ENCODE measurements around the genes TBC1D10A, SF3A1, SEC14L6, PES1 and SLC35E4.

DNA sequence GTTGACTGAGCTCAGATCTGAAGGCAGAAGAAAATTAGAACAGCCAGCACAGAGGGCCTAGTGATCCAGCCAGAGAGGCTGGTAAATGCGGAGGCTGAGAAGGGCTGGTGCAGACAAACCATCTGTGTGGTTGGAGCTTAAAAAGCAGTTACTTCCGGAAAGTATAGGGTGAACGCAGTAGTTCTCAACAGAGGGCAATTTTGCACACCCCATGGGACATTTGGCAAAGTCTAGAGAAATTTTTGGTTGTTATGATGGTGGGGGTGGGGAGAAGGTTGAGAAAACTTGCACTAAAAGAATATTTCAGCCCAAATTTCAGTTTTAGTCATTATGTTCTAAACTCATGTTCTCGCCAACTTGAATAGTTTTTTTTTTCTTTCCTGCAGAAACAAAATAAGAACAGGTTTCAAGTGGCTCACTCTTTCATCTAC is 1.5 kb upstream of the HORMAD2 start:
- RRBS = no CpG with 5 or more reads among the region's 4 CpGs

DNA sequence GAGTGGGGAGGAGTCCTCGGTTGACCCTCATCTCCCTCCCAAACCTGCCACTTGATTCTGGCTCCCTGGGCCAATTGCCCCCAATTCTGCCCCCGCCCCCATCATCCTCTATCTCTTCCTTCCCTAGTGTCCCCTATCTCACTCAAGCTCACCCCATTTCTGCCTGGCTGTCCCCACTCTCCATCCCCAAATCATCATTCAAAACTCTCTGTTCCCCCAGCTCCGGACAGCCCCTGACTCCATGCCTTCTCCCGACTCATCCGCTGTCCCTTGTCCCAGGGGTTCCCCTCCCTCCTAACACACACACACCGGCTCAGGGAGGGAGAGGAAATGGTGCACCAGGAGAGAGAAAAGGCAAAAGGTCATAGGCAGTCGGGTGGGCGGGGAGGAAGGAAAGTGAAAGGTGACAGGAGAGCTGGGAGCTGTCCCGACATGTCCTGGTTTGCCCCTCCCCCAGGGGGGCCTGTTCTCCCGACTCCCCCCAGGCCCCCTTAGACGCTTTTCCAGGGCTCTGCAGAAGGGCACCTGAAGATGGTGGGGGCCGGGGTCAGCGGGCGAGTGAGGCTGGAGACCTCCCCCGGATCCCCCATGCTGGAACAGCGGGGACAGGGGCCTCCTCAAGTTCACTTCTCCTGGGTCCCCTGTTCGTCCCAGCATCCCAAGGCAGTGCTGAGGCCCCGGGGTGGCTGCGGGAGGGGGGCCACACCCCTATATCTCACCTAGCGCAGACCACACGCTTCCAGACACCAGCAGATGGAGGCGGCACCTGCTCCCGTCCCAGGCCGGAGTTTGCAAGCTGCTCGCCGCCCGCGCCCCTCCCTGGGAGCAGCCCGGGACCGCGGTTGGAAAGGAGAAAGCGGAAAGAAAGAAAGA is 874 bp downstream of the LIF start:
- RRBS = 30% methylated on average over 12 of the region's 32 CpGs

GRCh38 chr22:30248411-30249720 is 2.3 kb upstream of the LIF start:
- RRBS = 33% methylated on average over 4 of the region's 29 CpGs

DNA sequence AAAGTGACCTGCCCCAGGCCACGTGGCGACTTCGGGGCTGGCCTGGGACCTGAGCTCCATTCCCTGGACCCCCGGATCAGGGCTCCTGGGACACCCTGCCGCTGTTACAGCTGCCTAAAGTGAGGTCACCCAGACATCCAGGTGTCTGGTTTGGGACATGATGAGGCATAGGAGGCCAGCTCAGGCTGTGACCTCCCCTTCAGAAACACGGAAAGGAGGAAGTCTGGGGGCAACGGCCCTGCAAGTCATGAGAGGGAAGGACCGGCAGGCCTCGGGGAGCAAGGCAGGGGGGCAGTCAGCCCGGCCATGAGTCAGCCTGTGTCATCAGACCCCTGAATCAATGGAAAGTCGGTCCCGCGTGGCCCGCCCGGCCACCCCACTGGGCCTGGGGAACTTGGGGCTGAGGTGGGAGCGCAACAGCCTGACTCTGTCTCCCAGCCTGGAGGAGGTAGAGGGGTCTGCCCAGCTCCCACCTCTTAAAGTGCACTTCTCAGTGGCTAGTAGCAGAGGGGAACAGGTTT is 3.3 kb downstream of the OSM start:
- RRBS = 87% methylated on average over 6 of the region's 16 CpGs

GRCh38 chr22:30279372-30280040 is 9.8 kb downstream of the CASTOR1 start:
- RRBS = 49% methylated on average over 2 of the region's 17 CpGs

GRCh38 chr22:30326288-30327376 is at the start of gene TBC1D10A:
Gene TBC1D10A, minus strand, starts transcription at chr22:30326941.
- RRBS = 2% methylated on average over 21 of the region's 104 CpGs

DNA sequence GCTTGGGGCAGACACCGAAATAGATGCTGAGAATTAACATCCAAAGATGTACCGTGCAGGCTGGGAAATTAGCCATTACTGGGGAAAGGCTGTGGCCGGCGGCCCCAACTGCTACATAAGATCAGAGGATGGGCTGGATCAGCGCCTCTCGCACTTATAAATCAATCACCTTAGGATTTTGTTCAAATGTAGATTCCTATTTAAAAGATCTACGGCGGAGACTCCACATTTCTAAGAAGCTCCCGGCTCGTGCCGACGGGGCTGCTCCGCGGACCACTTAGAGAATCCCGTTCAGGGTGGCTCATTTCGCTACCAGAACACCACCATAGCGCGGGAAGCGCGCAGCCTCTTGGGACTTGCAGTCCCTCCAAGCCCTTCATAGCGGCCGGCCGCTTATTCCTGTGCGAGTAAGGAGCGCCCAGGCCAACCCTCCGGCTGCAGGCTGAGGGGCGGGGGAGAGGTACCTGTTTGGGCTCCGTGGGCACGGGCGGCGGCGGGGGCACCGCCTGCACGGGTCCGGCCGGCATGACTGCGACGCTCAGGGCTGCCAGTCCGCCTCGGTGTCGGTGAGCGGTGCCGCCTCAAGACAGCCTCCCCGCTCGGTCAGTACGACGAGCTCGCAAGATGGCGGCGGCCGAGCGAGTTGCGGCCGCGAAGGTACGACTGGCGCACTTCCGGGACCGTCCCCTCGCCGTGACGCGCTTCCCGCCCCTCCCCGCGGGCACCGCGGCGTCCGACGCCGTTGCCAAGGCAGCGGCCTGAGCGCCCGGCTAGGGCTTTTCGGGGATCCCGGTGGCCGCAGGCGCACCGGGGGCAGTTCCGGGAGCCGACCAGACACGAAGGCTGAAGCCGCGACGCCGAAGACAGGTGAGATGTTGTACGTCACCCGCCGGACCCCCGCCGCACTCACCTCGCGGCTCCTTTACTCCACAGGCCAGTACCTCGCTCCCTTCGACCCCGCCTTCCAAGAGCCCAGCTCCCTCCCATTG is at the start of gene SF3A1:
SF3A1 (minus strand) TSS at position 629 of the 989 bp plus-strand sequence.
- RRBS = 2% methylated on average over 12 of the region's 97 CpGs

DNA sequence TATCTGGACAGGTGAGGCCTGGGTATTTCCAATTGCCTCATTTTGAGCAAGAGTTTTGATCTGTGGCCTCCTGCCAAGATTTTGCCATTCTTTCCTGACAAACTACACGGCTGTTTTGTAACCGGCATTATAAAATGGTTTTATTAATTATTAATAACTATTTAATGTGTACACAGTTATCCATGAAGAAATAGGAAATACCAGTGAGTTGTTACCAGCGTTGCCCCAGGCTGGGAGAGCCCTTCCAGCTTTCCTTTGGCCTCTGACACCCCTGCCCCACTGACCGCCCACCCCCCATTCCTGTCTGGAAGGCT is 14.9 kb upstream of the SEC14L3 start:
- RRBS = no CpG with 5 or more reads among the region's 4 CpGs

- RRBS = no CpG with 5 or more reads among the region's 2 CpGs
Measured at GRCh38 chr22:30546593-30546846, at the start of gene SEC14L6. Gene SEC14L6, minus strand, starts transcription at chr22:30546741.

GRCh38 chr22:30576057-30576474 is 1.6 kb upstream of the GAL3ST1 start:
- RRBS = no CpG with 5 or more reads among the region's 9 CpGs

DNA sequence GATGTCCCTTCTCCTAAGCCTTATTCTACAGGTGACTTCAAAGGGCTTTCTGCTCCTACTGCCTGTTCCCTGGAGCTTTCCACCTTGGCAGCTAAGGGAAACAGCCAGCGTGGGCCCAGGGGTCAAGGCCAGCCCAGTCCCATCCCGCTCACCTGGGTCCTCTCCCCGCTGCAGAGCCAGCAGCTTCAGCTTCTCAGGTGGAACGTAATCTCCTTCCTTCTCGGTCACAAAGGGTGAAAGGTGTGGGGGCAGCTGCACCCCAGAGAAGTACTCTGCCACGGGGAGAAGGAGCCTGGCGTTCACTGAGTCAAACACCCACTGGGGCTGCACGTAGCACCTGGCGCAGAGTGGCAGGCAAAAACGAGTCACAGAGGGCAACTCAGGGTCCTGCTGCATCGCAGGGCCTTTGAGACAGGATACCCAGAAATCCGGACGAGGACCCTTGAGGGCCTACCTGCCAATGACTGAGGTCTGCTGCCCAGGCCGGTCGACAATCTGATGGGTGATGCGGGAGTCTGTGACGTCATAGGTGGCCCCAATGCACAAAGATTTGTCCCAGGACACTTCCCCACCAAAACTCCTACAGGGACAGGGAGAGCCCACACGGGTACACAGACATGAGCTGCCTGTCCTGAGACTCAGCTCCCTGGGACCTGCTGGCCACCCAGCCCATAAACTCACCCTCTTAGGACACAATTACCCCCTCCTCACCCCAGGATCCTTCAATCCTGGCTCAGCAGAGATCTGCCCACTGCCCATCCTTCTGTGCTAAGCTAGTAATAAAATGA is 5.3 kb upstream of the GAL3ST1 start:
- RRBS = 90% methylated on average over 3 of the region's 18 CpGs

DNA sequence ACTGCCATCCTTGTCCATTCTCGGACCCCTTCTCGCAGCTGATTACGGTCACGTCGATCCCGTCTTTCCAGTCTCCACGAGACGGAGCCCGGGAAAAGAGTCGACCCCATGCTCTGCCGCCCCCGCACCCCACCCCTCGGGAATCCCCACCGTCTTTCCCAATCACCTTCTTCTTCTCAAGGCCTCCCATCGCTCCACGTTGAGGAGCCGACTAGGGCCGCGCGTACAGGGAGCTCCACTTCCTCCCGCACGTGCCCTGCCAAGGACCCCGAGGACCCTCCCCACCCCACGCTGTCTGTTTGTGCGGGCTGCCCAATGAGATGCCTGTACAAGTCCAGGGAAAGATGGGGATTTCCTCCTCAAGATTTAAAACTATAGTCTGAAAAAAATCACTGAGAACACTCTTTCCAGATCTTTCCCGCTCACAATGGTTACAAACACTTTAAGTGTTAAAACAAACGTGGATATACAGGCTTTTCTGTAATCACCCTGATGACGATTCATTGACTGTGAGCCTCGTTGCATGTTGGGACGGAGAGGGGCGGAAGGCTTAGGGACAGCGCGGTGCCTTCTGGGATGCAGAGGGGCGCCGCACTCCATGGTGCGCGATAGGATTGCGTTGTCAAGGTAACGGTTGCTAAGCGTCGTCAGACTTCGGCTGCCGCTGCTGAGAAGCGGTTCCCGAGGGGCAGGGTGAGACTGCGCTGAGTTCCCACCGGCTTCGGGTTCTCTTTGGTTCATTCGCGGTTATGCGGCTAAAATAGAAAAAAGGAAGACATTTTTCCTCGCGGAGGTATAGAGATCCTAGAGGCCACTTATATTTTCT is at the start of gene PES1:
PES1 (minus strand) TSS at position 267 of the 826 bp plus-strand sequence.
- RRBS = no CpG with 5 or more reads among the region's 53 CpGs

DNA sequence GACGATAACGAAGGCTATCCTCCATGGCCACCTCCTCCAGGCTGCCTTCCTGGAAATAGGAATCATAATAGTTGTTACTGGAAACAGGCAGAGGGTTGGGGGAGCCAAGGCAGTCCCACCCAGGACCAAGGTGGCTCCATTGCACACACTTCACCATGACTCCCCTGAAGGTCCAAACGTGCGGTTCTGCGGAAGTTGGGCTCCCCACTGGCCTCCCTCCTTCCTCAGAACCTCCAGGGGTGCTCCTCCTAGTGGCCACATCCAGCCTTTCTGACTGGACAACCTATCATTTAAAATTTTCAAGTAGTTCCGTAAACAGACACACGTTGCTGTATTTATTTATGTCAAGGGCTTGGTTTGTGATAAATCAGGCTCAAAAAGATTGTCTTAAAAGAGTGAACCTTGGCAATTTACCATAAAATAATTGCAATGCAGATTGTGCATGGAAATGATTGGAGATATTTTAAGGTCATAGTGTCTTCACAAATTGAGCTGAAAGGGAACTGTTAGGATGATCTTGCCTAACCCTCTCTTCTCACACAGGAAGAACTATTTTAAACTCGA is 1.4 kb upstream of the TCN2 start:
- RRBS = no CpG with 5 or more reads among the region's 8 CpGs

- RRBS = under 1% methylated on average over 6 of the region's 82 CpGs
Measured at GRCh38 chr22:30635251-30636359, at the start of gene SLC35E4. Gene SLC35E4, plus strand, starts transcription at chr22:30635781.

- RRBS = no CpG with 5 or more reads among the region's 16 CpGs
Measured at GRCh38 chr22:30946227-30946999, 22.2 kb downstream of the MORC2 start.

DNA sequence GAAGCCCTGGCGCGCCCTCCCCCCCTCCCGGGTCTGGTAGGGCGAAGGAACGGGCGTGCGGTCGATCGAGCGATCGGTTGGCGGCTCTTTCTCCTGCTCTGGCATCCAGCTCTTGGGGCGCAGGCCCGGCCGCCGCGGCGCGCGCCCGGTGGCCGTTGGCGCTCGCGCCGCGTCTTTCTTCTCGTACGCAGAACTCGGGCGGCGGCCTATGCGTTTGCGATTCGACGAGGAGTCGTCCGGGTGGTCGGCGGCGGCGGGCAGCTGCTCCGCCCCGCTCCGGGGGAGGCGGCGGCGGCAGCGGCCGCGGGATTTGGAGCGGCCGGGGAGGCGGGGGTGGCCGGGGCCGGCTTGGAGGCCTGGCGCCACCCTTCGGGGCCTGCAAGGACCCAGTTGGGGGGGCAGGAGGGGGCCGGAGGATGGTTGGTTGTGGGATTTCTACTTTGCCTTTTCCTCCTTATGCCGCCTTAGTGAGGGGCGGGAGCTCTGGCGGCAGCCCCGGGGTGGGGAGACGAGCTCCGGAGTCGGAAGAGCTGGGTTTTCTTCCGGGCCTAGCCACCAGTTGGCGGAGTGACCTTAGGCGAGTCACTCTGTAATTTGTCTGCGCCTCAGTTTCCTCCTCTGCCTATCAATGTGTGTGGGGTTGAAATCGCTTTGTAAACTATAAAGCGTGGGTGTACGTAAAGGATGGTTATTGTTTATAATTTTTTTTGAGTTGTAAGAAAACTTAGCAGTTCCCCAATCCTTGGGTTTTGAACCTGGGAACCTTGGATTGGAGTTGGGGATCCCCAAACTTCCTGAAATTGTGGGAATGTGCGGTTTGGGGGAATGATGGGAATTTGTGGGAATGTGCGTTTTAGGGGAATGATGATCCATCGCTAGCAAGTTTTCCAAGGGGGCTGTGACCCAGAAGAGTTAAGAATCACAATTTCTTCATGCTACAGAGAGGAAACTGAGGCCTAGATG is 1.1 kb upstream of the MORC2 start:
- RRBS = 1% methylated on average over 33 of the region's 76 CpGs

GRCh38 chr22:30971014-30971783 is 2.6 kb upstream of the MORC2 start:
- RRBS = no CpG with 5 or more reads among the region's 6 CpGs

GRCh38 chr22:30973264-30974171 is 4.9 kb upstream of the MORC2 start:
- RRBS = no CpG with 5 or more reads among the region's 6 CpGs

GRCh38 chr22:31105373-31106255 is 1.8 kb downstream of the SELENOM start:
- RRBS = no CpG with 5 or more reads among the region's 14 CpGs

- RRBS = no CpG with 5 or more reads among the region's 5 CpGs
Measured at GRCh38 chr22:31106659-31106855, 811 bp downstream of the SELENOM start.